ENCODE measurements around a stretch of chr16.

DNA sequence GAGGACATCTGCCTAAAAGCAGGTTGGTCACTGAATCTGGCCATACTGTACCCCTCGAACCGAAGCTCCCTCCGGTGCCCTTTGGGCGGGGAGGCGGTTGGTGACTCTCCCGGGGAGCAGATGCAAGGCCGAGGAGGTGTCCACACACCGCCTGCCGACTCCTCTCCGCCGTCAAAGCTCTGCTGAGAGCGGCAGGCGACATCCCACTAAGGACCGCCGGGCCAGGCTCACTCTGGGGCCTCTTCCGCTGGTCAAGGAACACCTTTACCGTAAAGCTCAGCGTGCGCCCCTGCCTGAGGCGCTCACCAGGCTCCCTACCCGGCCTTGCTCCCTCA lies 406 bp downstream of the ZNF200 start:
- RRBS: no CpG with 5 or more reads among the region's 21 CpGs

- RRBS: 2% methylated on average over 6 of the region's 42 CpGs
Observed at GRCh38 chr16:3282697-3283129, 578 bp upstream of the ZNF263 start.

- RRBS: no CpG with 5 or more reads among the region's 13 CpGs
Observed at GRCh38 chr16:3485263-3485814, 9.9 kb downstream of the C16orf90 start.

- RRBS: no CpG with 5 or more reads among the region's 34 CpGs
Observed at GRCh38 chr16:3712747-3714049, 4.1 kb downstream of the TRAP1 start.

DNA sequence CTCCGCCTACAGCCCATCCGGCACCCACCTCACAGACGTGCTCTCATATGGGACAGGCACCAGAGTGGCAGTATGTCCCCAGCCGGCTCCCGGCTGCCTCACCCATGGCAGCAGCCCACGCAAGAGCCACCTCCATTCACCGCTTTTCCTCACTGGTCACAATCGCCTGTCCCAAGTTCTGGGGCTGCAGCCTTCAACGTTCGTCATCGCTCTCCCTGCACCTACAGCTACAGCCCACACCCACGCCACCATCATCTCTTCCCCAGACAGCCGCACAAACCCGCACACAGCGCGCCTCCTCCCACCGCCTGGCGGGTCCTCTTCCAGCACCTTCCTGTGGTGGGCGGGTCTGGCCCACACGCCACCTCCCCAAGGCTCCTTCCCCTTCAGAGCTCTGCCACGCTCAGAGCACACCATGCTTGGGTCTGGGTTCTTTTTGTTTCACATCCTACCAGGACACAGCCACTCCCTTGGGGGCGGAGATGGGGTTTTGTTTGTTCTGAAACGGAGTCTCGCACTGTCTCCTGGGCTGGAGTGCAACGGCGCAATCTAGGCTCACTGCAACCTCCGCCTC lies 17.6 kb upstream of the TRAP1 start:
- RRBS: 82% methylated on average over 3 of the region's 27 CpGs

- RRBS: 90% methylated on average over 4 of the region's 18 CpGs
Observed at GRCh38 chr16:3740341-3740973, 23.1 kb upstream of the TRAP1 start.

DNA sequence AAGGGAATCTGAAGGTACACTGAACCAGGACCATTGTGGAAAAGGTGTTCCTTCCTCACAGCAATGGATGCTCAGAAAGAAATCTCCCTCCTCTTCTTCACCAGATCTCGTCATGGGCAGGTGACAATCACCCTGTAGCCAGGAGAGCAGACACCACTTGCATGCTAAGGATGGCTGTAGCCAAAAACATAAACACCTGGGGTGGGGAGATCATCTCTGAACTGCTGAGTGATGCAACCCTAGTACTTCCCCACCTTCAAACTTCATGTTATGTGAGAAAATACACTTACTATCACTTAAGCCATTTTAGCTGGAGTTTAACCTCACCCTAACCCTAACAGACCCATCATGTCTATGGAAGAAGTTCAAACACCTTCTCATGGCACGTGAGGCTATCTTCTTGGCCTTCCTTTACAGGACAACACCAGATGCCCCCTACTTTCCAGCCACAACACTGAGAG lies 26.3 kb downstream of the CREBBP start:
- RRBS: no CpG with 5 or more reads among the region's 2 CpGs

- RRBS: no CpG with 5 or more reads among the region's 11 CpGs
Observed at GRCh38 chr16:4143346-4143809, 27.1 kb upstream of the ADCY9 start.

GRCh38 chr16:4183269-4184403 lies 58.2 kb downstream of the SRL start:
- RRBS: 2% methylated on average over 78 of the region's 118 CpGs

DNA sequence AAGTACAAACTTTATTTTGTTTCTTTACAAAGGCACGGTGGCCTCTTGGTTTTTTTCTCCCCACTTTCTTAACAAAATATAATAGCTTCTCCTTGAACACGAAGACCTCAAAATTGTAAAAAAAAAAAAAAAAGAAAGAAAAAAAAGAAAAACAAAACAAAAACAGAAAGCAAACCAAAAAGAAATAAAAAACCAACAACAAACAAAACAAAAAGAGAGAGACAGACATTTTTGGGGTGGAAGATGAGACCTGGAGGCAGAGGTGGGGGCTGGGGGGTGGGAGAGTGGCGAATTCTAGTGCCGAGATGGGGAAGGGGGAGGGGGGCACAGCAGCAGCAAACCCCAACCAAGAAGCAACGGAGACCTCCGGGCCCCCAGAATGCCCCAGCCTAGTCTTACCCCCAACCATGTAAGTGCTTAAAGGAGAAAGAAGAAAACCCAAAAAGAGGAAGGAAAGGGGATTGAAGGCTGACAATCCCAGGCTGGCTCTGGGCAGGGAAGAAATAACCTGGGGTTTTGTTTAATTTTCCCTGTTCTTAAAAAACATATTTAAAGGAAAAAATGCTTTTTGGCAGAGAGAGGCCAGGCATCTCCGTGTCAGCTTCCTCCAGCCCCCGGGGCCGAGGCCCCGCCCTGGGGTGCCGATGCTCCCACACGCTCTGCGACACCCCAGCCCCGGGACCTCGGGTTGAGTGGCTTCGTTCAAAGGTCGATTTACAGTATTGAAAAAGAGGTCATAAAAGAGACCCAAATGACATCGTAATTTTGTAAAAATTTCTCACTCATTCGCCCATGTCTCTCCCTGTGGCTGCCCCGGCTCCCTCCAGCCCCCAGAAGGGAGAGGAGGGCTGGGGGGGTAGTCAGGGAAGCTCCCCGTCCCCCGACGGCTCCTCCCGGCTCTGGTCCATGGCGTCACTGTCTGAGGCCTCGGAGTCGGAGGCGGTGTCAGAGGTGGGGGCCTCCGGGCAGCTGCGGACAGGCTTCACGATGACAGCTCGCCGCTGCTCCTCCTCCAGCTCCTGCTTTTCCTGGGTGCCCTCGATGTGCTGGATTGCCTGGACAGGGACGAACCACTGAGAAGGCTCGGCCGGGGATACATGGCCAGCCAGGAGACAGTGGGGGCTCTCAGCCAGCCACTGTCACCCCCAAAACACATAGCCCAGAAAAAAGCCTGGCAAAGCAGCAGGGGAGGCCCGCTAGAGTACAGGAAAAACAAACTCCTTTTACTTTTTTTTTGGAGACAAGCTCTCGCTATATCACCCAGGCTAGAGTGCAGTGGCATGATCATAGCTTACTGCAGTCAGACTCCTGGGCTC lies 15.2 kb downstream of the TFAP4 start:
- RRBS: 82% methylated on average over 17 of the region's 39 CpGs

- RRBS: 6% methylated on average over 4 of the region's 24 CpGs
Observed at GRCh38 chr16:4288254-4288960, 15.6 kb upstream of the TFAP4 start.

DNA sequence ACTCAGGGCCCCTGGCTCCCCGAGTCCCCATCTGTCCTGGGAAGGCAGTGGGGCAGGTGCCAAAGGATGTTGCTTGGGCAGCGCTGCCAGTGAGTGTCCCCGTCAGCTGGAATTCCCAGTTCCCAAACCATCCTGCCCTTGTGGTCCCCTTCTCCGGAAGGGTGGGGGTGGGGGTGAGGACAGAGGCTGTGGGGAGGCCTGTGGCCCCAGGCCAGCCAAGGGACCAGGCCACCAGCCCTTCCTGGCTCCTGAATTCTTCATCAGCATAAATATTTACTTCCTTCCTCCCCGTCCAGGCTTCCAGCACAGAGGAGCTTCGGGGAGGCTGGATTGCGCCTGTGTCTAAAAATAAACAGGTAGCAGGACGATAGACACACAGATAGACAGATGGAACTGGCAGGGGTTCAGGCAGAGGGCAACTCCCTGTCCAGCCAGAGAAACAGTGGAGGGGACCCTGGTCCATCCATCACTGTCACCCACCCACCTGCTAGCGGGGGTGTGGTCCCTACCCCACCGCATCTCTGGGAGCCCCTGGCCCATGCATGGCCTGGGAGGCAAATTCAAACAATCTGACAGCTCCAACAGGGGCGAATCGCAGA lies 13.0 kb downstream of the GLIS2 start:
- RRBS: no CpG with 5 or more reads among the region's 12 CpGs

DNA sequence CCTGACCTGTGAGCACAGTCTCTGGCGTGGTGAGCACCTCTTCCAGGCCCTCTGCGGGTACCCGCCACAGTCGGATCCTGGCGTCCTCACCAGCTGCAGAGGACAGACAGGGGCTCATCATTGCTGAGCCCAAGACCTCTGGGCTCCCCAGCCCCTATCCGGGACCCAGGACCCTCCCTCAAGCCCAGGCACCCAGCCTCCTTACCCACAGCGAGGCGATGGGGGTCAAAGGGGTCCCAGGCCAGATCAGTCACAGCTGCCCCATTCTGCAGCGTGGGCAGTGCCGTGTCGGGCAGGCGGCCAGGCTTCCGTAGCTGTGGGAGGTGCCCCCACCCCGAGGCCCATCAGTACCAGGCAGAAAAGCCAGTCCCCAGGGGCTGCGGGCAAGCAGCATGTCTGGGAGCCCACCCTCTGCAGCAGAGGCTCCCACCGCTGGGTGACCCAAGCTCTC lies 10.1 kb upstream of the PAM16 start:
- RRBS: no CpG with 5 or more reads among the region's 16 CpGs

DNA sequence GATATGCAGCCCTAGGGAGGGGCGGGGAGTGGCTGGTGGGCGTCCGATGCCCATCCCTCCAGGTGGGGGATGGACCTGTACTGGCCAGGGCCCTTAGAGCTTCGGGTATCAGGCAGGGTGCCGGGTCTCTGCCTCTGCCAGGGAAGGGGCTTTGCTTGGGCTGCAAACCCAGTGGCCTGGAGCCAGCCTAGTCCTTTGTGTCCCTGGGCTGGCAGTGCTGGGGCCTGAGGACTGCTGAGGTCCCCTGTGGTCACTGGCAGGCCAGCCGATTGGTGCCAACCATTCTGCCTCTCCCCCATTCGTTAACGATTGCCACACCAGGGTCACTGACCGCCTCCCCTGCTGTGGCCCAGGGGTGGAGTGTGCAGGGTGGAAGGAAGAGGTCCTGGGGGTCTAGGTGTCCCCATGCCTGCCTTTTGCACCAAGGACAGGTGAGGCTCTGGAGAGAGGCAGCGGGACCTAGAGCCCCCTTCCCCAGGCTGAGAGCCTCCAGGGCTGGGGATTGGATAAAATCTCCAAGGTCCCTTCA lies 881 bp downstream of the VASN start:
- RRBS: no CpG with 5 or more reads among the region's 10 CpGs

- RRBS: no CpG with 5 or more reads among the region's 2 CpGs
Observed at GRCh38 chr16:4399920-4400247, 16.5 kb downstream of the CORO7 start.

GRCh38 chr16:4412306-4413037 lies 3.9 kb downstream of the CORO7 start:
- RRBS: no CpG with 5 or more reads among the region's 16 CpGs

DNA sequence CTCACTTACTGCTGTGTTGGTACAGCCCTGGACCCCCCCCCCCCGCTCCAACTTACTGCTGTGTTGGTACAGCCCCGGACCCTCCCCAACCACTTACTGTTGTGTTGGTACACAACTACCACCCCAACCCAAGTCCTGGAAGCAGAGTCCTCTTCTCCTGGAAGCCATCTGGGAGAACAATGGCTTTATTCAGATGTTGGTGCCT lies 13.0 kb downstream of the NMRAL1 start:
- RRBS: 65% methylated on average over 2 of the region's 2 CpGs

DNA sequence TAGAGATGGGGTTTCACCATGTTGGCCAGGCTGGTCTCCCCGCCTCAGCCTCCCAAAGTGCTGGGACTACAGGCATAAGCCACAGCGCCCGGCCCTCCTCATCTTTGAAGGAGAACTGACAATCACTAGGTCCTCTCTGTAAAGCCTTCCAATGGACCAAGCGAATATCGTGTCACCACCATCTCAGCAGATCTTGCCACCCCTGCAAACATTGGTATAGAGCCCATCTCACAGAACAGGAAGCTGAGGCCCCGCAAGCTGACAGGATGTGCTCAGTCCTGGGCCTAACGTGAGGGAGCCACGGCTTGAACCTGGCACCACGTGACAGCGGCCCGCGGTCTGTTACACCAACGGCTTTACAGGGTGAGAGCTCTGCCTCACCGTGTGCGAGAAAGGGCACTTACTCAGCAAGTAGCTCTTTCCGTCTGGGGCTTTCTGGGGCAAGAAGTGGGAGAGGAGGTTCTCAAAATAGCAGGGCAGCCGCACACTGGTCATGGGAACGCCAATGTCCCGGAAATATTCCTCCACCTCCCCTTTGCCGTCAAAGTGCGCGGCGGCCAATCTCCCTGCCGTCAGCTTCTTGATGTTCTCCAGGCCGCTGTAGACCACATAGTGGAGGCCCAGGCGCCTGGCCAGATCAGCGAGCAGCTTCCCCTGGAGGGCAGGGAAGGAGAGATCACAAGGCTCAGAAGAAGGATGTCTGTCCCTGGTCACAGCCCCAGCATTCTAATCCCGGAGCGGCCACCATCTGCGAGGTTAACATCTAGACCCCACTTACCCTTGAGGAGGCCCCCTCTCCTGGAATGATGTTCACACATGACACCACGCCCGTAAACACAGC lies 8.5 kb downstream of the NMRAL1 start:
- RRBS: no CpG with 5 or more reads among the region's 32 CpGs

DNA sequence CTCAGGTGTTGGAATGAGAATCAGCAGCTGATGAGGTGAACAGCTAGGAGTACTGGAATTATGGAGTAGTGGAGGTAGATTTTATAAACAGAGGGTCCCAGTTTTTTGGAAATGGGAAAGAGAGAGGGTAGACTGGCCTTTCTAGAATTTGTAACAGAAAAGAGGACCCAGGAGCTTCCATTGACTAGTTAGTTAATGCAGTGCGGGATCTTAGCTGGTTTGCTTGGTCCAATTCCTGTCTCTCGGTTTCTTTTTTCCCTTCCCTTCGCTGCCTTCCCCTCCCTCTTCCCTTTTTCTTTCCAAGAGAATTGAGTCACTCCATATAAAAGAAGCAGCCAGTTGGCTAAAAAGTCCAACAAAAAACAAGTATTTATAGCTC lies 24.7 kb downstream of the HMOX2 start:
- RRBS: no CpG with 5 or more reads among the region's 3 CpGs

GRCh38 chr16:4677297-4677890 lies 16.0 kb upstream of the NUDT16L1 start:
- RRBS: no CpG with 5 or more reads among the region's 26 CpGs

Data from AG09319 (cell line).